ENCODE data around the gene SLCO4C1.

DNA sequence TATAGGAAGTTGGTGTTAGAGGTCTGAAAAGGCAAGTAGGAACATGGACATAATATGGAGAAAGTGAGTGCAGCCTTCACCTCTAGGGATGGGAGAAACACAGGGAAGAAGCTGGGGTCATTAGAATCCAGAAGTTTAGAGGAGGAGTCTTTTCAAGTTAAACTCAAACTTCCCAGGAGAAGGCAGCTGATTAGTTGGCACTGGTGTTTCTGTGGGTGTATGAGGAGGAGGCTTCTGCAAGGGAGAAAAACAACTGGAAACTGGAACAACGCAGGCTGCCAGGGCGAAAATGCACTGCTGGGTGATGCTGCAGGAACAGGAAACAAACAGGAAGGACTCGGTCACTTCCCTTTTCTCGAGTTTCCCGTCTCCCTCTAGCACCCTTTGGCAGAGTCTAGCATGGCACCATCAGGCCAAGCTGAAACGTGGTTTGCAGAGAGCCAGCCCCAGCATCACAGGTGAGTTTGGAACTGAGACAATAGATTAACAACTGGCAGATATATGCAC lies 77.5 kb upstream of the CAST start:
- PRO-cap: no peak
- RRBS, 2 experiments: no CpG with 5 or more reads among the region's 6 CpGs

- PRO-cap: no peak
- RRBS, 2 experiments: no CpG with 5 or more reads among the region's 6 CpGs
Measured at GRCh38 chr5:96715953-96716631, 53.9 kb downstream of the CAST start.

DNA sequence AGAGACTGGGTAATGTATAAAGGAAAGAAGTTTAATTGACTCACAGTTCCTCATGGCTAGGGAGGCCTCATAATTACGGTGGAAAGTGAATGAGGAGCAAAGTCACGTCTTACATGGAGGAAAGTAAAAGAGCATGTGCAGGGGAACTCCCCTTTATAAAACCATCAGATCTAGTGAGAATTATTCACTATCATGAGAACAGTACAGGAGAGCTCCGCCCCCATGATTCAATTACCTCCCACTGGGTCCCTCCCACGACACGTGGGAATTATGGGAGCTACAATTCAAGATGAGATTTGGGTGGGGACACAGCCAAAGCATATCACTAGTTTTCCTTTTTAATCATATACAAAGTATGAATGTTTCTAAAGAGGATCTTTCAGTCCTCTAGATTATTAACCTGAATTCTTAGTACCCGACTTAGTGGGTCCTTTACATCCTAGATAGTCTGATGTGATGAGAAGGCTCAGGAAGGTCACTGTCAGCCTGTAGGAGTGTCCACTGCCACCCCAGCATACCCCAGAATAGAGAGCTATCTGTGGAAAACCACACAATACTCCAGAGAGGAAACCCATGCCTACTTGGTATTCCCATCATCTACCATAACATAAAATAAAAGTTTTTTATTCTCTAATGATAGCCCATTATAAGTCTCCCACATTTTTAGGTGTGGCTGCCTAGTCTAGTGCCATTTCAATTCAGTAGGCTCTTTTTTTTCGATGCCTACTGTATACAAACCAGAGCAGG lies 63.3 kb downstream of the ERAP1 start:
- PRO-cap: no peak
- RRBS, 2 experiments: no CpG with 5 or more reads among the region's 7 CpGs

- PRO-cap: no peak
- RRBS, 2 experiments: no CpG with 5 or more reads among the region's 8 CpGs
Measured at GRCh38 chr5:96922870-96923287, 13.0 kb upstream of the LNPEP start.

DNA sequence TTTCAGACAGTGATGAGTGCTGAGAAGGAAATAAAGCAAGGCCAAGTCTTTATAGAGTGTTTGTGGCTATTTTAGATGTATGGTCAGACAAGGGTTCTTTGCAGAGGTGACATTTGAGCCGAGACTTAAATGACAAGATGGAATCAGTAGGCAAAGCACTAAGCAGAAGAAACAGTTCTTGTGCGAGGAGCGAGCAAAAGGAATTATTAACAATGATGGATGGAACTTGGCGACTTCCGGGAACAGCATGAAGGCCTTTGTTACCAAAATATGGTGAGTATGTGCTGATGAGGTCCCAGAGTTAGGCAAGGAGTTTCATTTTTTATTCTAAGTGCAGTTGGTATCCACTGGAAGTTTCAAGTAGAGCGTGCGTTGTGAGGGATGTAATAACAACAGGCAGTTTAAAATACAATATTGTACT lies 1.6 kb upstream of the LNPEP start:
- PRO-cap: bidirectional peak, plus-strand start at position 263 of the sequence, minus-strand start at position 207 of the sequence
- RRBS, 2 experiments: no CpG with 5 or more reads among the region's 7 CpGs

DNA sequence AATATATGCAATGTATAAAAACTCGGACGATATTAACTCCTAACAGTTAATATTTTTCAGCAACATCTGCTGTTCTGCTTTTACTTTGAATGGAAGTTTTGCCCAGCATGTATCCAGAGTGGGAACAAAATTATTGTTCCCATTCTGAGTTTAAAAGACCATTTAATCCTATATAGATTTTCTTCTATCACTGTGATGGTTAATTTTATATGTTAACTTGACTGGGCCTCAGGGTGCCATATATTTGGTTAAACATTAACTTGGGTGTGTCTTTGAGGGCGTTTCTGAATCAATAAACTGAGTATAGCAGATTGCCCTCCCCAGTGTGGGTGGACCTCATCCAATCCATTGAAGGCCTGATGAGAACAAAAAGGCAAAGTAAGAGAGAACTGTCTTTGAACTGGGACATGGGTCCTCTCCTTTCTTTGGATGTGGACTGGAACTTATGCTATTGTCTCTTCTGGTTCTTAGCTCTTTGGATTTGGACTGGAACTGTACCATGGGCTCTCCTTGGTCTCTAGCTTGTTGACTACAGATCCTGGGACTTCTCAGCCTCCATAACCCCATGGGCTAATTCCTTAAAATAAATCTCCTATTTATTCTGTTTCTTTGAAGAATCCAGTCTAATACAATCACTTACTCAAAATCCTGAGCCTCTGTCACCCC lies 17.3 kb downstream of the RIOK2 start:
- PRO-cap: no peak
- RRBS, 2 experiments: no CpG with 5 or more reads among the region's 3 CpGs

DNA sequence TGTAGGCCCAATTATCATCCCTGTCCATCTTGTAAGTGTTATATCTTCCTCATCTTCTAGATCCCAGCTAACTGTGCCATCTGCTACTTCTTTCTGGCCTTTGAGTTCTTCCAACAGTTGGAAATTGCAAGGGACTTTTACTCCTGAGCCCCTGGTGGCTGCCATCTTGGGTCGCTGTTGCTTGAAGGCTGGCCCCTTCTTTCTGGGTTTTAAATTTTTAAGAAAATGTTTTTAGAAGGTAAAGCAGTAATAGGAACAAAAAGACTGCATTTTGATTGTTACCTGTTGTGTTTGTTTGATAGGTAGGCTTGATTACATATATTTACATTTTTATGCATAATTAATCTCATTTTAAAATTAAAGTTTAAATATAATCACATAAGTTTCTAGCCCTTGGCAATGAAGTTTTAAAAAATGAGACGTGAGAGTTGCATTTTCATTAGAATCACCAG lies 153.9 kb upstream of the RIOK2 start:
- PRO-cap: unidirectional peak, minus-strand start at position 169 of the sequence
- RRBS, 2 experiments: no CpG with 5 or more reads among the region's 2 CpGs

- PRO-cap: bidirectional peak, plus-strand start at chr5:98773179, minus-strand start at chr5:98773053; bidirectional peak, plus-strand start at chr5:98773663, minus-strand start at chr5:98773442
- RRBS, 2 experiments: 0% methylated on average over 3 of the region's 49 CpGs; no CpG with 5 or more reads in 1 of the 2 experiments
Measured at GRCh38 chr5:98772737-98773542, 523 bp upstream of the RGMB start.

DNA sequence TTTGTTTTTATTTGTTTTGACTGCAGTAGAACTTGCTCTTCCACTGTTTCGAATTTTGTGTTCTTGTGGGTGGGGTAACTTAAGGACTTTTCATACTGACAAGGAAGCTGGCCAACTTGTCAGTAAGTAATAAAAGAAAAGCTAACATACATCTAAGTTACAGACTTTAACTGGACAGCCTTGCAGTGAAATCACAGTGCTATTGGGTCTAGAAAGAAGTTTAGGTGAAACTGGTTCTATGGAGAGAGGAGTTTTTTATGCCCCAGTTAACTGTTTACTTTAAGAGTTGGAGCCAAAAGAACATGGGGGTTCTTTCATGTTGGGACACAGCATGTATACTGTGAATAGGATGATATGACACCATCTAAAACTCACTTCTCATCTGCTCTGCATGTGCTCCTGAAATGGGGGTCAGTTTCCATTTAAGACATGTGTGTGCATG lies 13.2 kb downstream of the RGMB start:
- PRO-cap: no peak
- RRBS, 2 experiments: no CpG with 5 or more reads among the region's 1 CpG

GRCh38 chr5:98791100-98791752 lies 17.8 kb downstream of the RGMB start:
- PRO-cap: no peak
- RRBS, 2 experiments: no CpG with 5 or more reads among the region's 7 CpGs

DNA sequence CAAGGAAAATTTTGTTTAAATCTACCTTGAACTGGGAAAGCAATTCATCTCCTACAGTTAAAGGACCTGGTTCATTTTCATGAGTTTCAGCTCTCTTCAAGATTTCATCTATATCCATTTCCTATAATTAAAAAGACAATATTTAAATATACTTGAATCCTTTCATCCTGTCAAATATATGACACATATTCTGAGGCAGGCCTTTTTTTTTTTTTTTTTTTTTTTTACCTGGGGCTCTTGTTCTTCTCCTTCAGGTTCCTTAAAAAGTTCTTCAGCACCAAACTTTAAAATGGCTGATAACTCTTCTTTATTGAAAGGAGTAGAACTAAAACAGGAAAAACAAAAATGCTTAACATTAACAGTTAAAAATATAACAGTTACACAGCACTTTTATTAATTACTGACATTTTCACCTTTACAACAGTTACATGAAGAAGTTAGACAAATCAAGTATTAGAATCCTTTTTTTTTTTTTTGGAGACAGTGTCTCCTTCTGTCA lies 47.7 kb downstream of the CHD1 start:
- PRO-cap: no peak

GRCh38 chr5:98907961-98908809 lies 20.6 kb downstream of the CHD1 start:
- PRO-cap: no peak
- RRBS, 2 experiments: no CpG with 5 or more reads among the region's 4 CpGs

GRCh38 chr5:98939075-98939839 lies 10.4 kb upstream of the CHD1 start:
- PRO-cap: no peak
- RRBS, 2 experiments: no CpG with 5 or more reads among the region's 7 CpGs

DNA sequence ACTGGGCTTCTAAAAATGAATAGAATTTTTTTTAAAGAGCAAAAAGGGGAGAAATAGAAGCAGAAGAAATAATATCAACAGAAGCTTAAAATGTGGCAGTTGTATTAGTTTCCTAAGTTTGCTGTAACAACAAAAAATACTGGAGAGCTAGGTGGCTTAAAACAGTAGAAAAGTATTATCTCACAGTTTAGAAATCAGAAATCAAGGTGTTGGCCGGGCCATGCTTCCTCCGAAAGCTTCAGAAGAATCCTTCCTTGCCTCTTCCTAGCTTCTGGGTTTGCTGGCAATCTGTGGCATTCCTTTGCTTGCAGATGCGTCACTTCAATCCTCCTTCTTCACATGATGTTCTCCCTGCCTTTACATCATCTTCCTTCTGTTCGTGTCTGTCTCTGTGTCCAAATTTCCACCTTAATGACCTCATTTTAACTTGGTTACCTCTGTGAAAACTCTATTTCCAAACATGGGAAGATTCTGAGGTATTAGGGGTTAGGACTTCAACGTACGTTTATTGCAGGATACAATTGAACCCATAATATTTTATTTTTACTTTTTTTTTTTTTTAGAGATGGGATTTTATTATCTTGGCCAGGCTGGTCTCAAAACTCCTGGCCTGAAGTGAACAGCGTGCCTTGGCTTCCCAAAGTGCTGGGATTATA lies 90.5 kb upstream of the CHD1 start:
- PRO-cap: no peak
- RRBS, 2 experiments: no CpG with 5 or more reads among the region's 7 CpGs

GRCh38 chr5:99019814-99020367 lies 91.1 kb upstream of the CHD1 start:
- PRO-cap: no peak
- RRBS, 2 experiments: no CpG with 5 or more reads among the region's 3 CpGs

GRCh38 chr5:101678463-101678953 lies 617.6 kb downstream of the SLCO4C1 start:
- PRO-cap: unidirectional peak, minus-strand start at chr5:101678728
- RRBS, 2 experiments: no CpG with 5 or more reads among the region's 7 CpGs

DNA sequence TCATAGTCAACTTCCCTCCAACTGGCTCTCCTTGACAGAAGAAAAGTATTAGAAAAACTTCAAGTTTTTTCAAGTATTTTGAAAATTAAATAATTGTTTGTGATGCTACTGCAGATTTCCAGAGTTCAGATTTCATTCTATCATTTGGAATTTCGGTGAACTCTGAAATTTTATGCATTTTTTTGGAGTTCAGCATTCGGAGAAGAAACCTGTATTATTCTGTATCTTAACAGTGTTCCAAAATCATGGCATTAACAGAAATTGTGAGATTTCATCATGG lies 175.2 kb downstream of the SLCO4C1 start:
- PRO-cap: no peak
- RRBS, 2 experiments: no CpG with 5 or more reads among the region's 2 CpGs

- PRO-cap: bidirectional peak, plus-strand start at chr5:102296574, minus-strand start at chr5:102296442; unidirectional peak, minus-strand start at chr5:102296643
- RRBS, 2 experiments: 4% methylated on average over 17 of the region's 69 CpGs
Measured at GRCh38 chr5:102295548-102296875, at the start of gene SLCO4C1. Gene SLCO4C1 (minus strand): TSS chr5:102296284.

GRCh38 chr5:102531491-102531889 lies 32.7 kb upstream of the SLCO6A1 start:
- PRO-cap: no peak
- RRBS, 2 experiments: no CpG with 5 or more reads among the region's 1 CpG

DNA sequence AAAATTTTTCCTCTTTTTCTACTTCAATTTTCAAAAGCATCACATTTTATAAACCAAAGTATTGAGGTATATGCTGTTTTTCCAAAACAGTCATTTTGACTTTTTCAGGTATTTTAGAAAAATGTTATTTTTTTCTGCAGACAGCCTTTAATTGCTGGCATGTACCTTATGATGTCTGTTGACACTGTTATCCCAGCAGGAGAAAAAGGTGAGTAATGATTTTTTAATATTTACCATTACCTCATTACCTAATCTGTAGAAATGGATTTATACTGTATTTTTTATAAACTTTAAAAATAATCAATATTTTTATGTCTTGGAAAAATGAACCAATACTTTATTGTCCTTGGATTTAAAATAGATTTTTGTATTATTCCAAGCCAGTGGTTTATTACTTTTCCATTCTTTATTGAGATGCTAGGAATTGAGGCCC lies 171.7 kb downstream of the GIN1 start:
- PRO-cap: no peak

Measured in HEK293 (cell line).